NB4 (cell line): ENCODE data around the genes OLIG2 and KCNE1.

- RRBS: 3% methylated on average over 10 of the region's 35 CpGs
Observed at GRCh38 chr21:32611391-32612092, 635 bp downstream of the CFAP298 start.

- RRBS: 96% methylated on average over 18 of the region's 46 CpGs
Observed at GRCh38 chr21:33019713-33020226, 6.0 kb upstream of the OLIG2 start.

DNA sequence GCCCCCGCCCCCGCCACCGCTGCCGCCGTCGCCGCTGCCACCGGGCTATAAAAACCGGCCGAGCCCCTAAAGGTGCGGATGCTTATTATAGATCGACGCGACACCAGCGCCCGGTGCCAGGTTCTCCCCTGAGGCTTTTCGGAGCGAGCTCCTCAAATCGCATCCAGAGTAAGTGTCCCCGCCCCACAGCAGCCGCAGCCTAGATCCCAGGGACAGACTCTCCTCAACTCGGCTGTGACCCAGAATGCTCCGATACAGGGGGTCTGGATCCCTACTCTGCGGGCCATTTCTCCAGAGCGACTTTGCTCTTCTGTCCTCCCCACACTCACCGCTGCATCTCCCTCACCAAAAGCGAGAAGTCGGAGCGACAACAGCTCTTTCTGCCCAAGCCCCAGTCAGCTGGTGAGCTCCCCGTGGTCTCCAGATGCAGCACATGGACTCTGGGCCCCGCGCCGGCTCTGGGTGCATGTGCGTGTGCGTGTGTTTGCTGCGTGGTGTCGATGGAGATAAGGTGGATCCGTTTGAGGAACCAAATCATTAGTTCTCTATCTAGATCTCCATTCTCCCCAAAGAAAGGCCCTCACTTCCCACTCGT lies at the start of gene OLIG2:
Gene OLIG2 (plus strand): TSS at position 77 of the 595 bp plus-strand sequence.
- RRBS: 1% methylated on average over 8 of the region's 39 CpGs

- RRBS: under 1% methylated on average over 10 of the region's 33 CpGs
Observed at GRCh38 chr21:33071911-33072501, 2.1 kb downstream of the OLIG1 start.

- RRBS: no CpG with 5 or more reads among the region's 7 CpGs
Observed at GRCh38 chr21:33233440-33233948, 3.8 kb downstream of the IFNAR2 start.

DNA sequence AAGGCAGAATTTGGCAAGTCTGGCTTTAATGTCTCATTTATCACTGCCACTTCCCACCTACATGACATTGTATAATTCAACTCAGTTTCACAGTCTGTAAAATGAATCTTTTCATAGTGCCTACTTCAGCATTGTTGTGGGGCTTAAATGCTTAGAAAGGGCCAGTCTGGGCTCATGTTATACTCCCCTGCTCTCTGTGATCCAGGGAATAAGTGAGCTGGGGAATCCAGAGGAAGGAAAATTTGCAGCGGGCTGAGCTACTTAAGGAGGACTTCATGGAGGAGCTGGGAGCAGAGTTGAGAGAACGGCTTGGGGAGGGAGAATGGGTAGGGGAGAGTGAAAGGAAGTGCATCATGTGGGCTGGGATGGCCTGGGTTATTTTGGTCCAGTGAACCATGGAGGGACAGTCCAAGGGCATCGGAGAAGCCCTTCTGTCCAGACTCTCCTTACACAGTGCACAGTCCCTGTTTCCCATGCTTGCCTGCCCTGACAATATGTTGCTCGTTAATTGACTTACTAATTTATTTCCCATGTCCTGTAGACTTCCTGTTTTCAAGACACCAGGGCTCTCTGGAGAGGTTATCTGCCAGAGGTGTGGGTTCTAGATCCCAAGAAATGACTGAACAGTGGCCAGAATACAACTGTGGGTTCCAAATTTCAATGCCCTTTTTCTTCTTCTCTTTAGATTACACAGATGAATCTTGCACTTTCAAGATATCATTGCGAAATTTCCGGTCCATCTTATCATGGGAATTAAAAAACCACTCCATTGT lies 14.7 kb downstream of the IFNAR2 start:
- RRBS: no CpG with 5 or more reads among the region's 6 CpGs

- RRBS: no CpG with 5 or more reads among the region's 5 CpGs
Observed at GRCh38 chr21:33379770-33380547, 23.3 kb upstream of the IFNGR2 start.

GRCh38 chr21:33557240-33557752 lies 14.5 kb downstream of the SON start:
- RRBS: no CpG with 5 or more reads among the region's 19 CpGs

GRCh38 chr21:33686473-33686781 lies 44.1 kb downstream of the ITSN1 start:
- RRBS: no CpG with 5 or more reads among the region's 3 CpGs

DNA sequence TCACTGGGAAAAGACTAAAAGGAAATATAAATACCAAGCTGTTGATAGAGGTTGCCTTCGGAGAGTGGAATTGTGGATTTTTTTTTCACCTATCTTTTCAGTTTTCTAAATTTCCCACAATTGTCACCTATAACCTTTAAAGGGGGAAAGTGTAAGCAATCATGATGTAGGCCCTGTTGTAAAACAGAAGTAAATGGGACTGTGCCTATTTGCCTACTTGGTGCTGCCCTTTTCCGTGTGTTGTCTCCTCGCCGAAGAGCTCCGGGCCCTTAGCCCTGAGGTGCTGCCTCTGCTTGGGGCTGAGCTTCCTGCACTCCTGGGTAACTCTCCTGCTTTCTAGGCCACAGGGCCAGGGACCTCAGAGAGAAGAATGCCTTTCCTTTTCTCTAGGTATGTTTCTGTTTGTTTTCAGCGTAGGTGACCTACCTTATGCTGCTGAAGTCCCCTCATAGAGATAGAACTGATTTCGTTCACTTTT lies 61.4 kb downstream of the ITSN1 start:
- RRBS: no CpG with 5 or more reads among the region's 7 CpGs

- RRBS: no CpG with 5 or more reads among the region's 5 CpGs
Observed at GRCh38 chr21:33914132-33914688, 1.4 kb downstream of the ATP5PO start.

GRCh38 chr21:33940649-33941476 lies 25.3 kb upstream of the ATP5PO start:
- RRBS: no CpG with 5 or more reads among the region's 12 CpGs

- RRBS: no CpG with 5 or more reads among the region's 5 CpGs
Observed at GRCh38 chr21:33975292-33975991, 59.8 kb upstream of the ATP5PO start.

GRCh38 chr21:34180479-34181506 lies 107.4 kb downstream of the MRPS6 start:
- RRBS: no CpG with 5 or more reads among the region's 14 CpGs

- RRBS: no CpG with 5 or more reads among the region's 14 CpGs
Observed at GRCh38 chr21:34511888-34512685, at the start of gene KCNE1. TSS of gene KCNE1 (minus strand) at chr21:34512210.

GRCh38 chr21:34580426-34580873 lies 34.5 kb downstream of the RCAN1 start:
- RRBS: no CpG with 5 or more reads among the region's 8 CpGs

DNA sequence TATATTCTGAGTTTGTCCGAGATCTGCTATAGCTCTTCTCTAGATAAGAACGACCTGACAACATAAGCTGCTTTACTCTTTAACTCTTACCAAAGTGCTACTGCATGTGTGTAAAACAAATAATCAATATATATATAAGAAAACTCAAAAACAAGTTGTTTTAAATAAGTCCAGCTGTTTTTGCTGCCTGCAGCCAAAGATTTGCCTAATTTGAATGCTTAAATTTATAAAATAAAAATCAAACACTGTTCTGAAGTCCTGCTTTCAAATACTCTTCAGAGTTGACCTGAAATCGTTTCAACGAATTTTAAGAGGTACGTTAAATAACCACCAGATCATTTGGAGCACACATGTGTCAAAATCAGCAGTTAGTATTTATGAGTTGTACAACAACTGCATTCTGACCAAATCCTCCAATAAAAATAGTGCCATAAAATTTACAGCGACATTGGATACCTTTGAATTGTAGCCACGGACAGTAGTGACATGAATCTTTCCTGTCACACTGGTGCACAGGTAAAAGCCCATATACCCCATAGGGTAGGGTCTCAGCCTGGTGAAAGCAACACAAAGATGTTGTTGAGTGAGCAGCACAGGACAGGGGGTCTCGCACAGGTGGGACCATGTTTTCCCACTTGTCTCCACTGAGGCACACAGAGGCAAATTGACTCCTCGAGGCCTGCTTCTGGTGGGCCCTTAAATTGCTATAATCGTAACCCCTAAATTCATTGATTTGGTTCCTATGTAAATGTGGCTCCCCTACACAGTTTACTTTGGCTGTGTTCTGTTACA lies 121.5 kb downstream of the CLIC6 start:
- RRBS: no CpG with 5 or more reads among the region's 10 CpGs

DNA sequence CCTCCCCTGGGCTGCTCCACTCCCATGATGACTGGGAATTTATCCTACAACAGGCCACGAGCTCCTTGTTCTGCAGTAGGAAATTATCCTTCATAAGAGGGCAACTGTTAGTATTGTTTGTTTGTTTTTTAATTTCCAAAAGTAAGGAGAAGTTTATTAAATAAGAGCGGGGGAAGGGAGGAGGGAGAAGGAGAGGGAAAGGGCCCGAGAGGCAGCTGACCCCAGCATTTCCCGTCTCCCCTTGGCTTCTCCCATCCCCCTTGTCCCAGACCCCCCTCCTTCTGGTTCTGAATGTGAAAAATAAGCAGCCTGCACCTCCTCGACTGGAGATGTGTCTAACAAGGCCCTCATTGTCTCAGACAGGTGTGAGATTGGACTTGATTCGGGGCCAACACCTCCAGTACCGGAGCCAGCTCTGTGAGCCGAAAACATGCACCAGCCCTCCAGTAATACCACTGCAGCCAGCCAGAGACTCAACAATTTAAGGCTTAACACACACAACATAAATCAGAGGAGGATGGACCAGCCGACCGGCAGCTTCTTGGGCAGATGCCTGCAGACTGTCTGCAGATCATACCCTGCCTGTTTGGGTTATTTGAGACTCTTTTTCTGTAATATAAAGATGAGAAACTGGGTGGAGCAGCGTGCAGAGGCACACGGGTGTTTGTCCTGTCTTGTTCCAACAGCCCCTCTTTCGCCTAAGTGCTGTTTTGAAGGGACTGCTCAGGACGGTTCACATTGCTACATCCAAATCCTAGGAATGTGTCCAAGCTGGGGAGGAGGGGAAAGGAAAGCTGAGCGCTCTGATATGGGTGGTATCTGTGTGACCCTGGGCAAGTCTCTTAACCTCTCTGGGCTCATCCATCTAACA lies 149.6 kb downstream of the CLIC6 start:
- RRBS: no CpG with 5 or more reads among the region's 15 CpGs

GRCh38 chr21:34829870-34830626 lies 161.3 kb downstream of the CLIC6 start:
- RRBS: no CpG with 5 or more reads among the region's 6 CpGs